Left colon (tissue), 1 donor: Measurements from ENCODE around the gene FHIT.

DNA sequence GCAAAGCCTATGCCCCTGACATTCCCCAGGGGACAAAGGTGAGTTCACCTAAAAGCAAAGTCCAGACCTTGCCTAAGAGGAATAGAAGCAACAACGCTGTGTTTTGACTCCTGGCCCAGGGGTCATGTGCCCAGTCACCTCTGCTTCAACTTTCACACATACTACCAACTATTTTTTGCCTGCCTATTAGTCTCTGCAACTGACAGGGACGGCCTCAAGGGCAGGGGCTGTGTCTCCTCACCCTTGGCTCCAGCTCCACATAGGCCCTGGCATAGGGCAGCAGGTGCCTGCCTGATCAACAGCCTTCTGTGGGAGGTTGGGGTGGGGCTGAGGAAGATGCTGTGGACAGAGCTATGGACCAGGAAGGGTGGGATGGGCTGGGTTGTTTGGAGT is 41.9 kb downstream of the FAM3D start:
- PRO-cap = no peak

GRCh38 chr3:59424655-59425252 is 374.9 kb upstream of the CFAP20DC start:
- PRO-cap = no peak

GRCh38 chr3:59895890-59896290 is 846.1 kb upstream of the CFAP20DC start:
- PRO-cap = unidirectional peak, minus-strand start at chr3:59896156

DNA sequence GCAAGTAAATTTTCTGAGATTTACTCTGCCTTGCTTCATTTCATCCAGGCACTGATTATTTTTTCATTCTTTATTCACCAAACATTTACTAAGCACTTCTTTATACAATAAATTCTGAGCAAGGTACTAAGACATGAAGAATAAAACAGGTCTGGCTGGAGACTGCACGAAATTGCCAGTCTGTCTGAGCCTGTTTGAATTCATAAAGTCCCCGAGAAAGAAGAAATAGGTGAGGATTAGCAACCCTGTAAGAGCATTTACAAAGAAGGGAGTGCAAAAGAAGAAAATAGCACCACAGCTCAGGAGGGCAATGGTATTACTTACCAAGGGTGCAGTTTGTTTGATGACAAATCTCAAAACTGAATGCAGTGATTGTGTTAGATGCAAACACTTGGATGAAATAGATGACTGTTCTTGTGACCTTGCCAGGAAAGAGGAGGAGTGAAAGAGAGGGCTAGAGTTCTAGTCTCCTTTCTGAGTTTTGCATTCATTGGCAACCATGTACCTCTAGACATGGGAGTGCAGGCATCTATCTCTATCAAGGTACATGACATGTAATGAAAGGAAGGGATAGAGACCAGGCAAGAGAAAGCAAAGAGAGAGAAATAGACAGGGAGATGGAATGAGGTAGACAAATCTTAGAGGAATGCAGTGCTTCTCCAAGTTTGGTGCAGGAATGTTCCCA is 1030.8 kb upstream of the CFAP20DC start:
- PRO-cap = no peak

- PRO-cap = no peak
Observed at GRCh38 chr3:60469469-60469989, 781.7 kb downstream of the FHIT start.

DNA sequence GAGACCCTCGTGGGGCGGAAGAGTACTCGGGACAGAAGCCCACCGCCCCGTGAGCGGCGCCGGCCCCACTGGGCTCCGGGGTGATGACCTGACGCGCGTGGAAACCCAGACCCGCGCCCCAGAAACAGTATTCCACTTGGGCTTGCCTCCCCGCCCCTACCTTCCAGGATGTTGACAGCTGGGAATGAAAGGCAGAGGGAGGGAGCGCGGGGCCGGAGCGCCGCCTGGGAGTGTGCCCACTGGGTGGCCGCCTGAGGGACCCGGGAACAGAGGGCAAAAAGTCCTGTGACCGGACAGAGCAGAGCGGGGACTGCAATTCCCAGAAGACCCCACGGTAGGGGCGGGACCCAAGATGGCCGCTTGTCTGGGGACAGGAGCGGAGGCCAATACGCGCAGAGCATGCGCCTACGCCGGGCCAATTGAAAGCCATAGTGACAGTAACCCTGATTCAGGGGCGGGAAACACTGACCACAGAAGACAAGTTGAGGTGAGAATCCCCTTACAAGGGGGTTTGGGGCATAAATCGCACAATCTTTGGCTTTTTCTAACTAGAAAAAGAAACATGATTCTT is at the start of gene FHIT:
FHIT (minus strand) TSS at position 312 of the 571 bp plus-strand sequence.
- PRO-cap = bidirectional peak, plus-strand start at position 446 of the sequence, minus-strand start at position 312 of the sequence

DNA sequence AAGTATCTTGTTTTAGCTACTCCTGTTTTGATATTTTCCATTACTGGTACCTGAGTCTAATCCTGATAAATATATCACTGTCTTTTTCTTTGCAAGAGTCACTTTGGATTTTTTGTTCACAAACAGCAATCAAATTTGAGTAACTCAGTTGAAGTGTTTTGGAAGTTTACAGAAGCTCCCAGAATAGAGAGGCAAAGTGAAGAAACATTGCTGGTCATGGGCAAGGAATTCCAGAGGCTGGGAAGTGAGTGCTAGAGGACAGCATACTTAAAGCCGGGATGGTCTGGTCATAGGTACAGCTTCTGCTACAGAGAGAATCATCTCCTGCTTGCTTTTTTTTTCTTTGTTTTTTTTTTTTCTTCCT is 153.4 kb downstream of the PTPRG start:
- PRO-cap = no peak

DNA sequence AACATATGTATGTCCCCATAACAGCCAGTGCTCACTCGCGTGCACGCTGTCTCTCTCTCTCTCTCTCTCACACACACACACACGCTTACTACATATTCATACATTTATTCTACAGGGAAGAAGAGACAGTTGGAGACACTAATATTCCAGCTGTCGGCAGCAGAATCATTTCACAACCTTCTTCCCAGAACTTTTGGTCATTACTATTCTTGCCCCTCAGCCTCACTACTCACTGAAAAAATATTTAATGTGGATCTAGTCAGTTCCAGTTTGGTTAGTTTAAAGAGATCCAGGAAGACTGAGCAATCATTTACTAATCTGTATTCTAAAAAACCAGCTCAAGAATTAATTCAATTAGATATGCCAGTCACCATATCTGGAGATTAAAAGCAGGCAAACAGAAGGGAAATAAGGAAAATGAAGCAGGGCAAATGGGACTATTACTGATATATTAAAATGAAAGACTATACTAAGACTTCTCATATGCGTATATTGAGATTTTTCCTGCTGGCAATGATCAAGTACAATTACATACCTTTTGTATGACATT is 362.5 kb upstream of the C3orf14 start:
- PRO-cap = no peak

- PRO-cap = no peak
Observed at GRCh38 chr3:62134293-62134748, 184.5 kb upstream of the C3orf14 start.

DNA sequence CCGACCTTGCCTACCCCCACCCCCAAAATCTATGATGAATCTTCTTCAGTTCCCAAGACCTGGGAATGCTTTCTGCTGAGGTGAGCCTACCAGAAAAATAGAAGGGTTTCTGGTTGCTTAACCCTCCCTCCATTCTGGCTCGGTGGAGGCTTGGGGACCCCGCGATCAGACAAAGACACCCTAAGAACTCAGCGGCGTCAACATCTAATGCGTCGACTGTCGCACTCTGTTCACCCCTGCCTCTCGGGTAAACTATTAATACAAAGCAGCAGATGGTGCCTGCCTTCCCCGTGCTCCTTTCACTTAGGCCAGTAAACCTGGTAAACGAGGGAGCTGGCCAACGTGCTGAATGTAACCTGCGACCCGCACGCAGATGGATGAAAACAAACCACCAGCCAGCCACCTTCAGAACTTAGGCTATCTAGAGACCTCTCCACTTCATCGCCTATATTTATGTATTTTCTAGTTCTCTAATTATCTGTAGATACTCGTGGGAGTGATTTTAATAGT is 800 bp upstream of the CADPS start:
- PRO-cap = no peak

DNA sequence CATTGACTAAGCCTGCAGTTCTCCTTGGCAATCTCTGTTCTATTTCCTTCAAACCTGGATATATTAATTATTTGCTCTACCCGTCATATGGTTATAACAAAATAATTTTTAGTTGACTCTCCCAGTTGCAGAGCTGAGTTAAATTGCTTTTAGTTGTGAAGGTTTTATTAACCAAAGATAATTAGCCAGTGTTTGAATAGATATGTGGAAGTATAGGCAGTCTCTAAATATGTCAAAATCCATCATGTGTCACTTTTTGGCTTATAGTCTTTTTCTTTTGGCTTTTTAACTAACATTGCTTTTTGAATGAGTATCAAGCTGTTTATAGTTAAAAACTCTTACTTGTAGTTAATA is 118.6 kb upstream of the SYNPR start:
- PRO-cap = unidirectional peak, minus-strand start at position 216 of the sequence

GRCh38 chr3:63977304-63977942 is 45.9 kb downstream of the PSMD6 start:
- PRO-cap = no peak

DNA sequence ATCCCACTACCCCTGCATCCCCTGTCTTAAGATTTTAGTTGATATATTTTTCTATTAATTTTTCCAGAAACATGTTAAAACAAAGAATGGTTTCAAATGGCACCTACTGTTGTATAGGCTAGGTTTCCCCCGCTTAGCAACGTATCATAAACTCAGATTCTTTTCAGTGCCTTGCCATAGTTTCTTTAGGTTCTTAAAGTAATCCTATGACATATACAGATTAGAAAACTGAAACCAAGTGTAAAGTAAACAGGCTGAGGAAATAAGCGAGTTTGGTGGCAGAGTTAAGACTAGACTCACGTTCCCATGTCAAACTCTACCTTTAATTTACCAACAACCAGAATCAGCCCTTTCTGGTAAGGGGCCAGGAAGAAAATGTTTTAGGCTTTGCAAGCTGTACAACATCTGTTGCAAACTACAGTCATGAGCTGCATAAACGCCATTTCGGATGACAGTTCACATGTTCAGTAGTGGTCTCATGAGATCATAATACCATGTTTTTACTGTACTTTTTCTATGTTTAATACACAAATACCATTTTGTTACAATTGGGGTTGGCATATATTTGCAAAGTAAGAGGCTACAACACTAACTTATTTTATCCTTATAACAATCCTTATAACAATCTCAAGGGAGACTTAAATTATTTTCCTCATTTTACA is 128.0 kb upstream of the PRICKLE2 start:
- PRO-cap = no peak

GRCh38 chr3:64355173-64355915 is 130.1 kb upstream of the PRICKLE2 start:
- PRO-cap = no peak

GRCh38 chr3:64386802-64387001 is 161.4 kb upstream of the PRICKLE2 start:
- PRO-cap = no peak

GRCh38 chr3:64560756-64561125 is 127.1 kb downstream of the ADAMTS9 start:
- PRO-cap = no peak

GRCh38 chr3:64563530-64564560 is 124.0 kb downstream of the ADAMTS9 start:
- PRO-cap = no peak

GRCh38 chr3:64910086-64910600 is 222.3 kb upstream of the ADAMTS9 start:
- PRO-cap = no peak

GRCh38 chr3:65030070-65030998 is 342.5 kb upstream of the ADAMTS9 start:
- PRO-cap = no peak

- PRO-cap = no peak
Observed at GRCh38 chr3:65265504-65265913, 577.7 kb upstream of the ADAMTS9 start.